ENCODE measurements around the gene RIN2.

DNA sequence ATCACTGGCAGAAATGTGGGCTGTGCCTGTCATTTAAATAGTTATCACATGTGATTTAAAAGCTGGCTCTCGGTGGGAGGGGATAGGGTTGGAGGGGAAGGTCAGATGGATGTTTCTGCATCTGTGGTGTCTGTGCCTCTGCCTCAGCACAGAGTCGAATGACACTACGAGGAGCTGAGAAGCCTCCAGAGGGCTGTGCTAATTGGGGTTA is 73.7 kb upstream of the SCP2D1 start:
- RRBS = no CpG with 5 or more reads among the region's 3 CpGs

DNA sequence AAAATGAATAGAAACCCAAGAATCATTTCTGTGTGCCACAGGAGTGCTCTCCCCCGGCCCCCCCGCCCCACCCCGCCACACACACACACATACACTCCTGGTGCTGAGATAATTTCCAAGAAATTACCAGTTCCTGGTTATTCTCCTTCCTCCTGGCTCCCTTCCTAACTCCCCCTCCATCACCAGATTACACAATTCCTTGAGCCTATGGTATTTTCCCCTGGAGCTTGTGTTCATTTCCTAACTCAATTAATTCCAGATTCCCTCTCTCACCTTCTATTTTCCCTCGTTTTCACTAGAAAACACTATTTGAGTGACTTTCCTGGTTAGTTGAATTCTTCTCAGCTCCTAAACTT is 2.0 kb upstream of the SLC24A3 start:
- RRBS = no CpG with 5 or more reads among the region's 4 CpGs

GRCh38 chr20:19213185-19213526 is 714 bp downstream of the SLC24A3 start:
- RRBS = no CpG with 5 or more reads among the region's 12 CpGs

GRCh38 chr20:19232644-19233385 is 20.4 kb downstream of the SLC24A3 start:
- RRBS = no CpG with 5 or more reads among the region's 16 CpGs

DNA sequence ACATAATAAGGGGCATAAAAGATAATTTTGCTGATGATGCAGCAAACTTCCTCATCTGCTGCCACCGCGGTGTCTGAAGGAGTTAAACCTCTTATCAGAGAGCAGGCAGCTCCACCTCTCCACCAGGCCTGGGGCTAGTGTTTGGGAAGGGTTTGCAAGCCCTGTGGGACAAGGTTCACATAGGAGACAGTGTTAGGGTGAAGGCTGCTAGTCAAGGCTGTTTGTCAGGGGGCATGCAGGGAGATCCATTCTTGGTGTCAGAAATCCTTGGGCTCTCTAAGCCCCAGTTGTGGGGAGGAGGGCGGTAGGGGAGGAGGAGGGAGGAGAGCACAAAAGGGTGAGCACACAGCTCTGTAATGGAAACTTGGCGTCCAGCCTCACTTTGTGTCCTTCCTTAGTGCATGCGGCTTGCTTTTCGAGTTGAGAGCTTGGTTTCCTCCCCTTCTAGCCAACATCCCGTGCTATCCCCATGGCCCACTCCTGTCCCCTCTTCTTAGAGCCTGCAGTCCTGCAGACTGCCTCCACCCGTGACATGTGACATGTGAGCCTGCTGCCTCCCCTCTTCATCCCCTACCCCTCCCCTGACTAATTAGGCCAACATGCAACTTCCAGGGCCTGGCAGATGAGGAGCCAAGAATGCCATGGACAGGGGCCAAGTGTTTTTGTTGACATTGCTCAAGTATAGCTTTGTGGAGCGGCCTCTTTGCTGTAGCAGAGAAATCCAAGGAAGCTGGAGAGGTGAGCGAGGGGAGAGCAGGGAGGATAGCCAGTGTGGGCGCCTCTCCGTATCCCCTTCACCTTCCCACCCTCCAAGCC is 63.1 kb downstream of the SLC24A3 start:
- RRBS = no CpG with 5 or more reads among the region's 12 CpGs

GRCh38 chr20:19757762-19758806 is at the start of gene RIN2:
TSS of gene RIN2 (plus strand) at chr20:19758258.
- RRBS = 2% methylated on average over 37 of the region's 71 CpGs

GRCh38 chr20:19775771-19776096 is 17.7 kb downstream of the RIN2 start:
- RRBS = no CpG with 5 or more reads among the region's 4 CpGs

DNA sequence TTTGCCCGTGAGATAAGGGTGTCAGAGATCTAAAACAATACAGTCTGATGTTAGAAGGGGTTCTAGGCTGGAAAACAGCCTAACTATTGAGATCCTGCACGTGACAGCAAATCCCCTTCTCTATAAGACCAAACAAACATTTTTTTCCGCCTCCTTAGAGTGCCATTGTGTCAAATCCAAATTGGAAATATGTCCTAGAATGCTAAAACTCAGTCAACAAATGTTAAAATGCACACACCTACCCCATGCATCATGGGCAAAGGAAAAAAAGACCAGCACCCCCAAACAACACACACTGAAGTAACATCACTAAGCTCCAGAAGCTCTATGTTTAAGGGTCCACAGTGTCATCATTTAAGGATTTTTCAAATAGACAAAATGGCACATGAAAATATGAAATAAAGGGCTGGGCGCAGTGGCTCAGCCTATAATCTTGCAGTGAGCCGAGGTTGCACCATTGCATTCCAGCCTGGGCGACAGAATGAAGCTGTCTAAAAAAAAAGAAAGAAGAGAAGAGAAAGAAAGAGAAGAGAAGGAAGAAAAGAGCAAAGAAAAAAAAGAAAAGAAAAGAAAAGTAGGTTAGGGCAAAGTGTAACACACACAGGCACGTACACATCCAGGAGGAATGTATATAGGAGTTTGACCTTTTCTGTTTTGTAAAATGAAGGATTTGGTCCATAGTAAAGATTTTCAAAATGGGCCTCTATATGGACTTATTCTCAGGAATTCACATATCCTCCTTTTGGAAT is 37.7 kb downstream of the RIN2 start:
- RRBS = no CpG with 5 or more reads among the region's 7 CpGs

DNA sequence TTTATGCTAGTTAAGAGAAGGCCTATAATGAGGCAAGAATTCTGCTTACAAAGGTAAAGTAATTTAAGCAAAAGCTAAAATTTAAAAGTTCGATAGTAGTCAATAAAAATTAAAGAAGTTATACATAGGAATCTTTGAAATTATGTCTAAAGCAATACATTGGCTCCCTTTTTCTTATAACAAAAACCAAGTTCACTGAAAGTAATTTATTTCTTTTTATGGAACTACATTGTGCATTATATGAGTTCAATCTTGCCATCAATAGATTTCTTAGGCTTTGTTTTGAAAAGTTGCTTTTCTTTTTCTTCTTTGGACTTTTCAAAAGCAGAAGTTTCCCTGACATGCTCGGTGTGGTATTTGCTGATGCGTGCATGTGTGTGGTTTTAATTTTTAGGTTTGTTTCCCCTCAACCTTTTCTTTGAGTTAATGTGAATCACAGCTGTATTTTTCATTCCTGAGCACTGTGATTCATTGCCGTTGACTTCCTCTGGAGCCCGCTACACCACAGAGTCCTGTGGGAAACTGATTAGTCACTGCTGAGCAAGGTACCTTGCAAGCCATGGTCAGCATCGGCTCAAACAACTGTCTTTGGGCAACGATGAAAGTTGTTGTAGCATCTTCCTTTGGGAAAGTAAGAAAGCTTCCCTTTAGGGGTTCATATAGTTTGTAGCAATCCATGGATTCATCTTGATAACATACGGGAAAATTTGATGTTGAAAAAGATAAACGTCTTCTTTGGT is 57.4 kb downstream of the RIN2 start:
- RRBS = no CpG with 5 or more reads among the region's 9 CpGs

- RRBS = no CpG with 5 or more reads among the region's 5 CpGs
Observed at GRCh38 chr20:19823260-19823749, 65.2 kb downstream of the RIN2 start.

DNA sequence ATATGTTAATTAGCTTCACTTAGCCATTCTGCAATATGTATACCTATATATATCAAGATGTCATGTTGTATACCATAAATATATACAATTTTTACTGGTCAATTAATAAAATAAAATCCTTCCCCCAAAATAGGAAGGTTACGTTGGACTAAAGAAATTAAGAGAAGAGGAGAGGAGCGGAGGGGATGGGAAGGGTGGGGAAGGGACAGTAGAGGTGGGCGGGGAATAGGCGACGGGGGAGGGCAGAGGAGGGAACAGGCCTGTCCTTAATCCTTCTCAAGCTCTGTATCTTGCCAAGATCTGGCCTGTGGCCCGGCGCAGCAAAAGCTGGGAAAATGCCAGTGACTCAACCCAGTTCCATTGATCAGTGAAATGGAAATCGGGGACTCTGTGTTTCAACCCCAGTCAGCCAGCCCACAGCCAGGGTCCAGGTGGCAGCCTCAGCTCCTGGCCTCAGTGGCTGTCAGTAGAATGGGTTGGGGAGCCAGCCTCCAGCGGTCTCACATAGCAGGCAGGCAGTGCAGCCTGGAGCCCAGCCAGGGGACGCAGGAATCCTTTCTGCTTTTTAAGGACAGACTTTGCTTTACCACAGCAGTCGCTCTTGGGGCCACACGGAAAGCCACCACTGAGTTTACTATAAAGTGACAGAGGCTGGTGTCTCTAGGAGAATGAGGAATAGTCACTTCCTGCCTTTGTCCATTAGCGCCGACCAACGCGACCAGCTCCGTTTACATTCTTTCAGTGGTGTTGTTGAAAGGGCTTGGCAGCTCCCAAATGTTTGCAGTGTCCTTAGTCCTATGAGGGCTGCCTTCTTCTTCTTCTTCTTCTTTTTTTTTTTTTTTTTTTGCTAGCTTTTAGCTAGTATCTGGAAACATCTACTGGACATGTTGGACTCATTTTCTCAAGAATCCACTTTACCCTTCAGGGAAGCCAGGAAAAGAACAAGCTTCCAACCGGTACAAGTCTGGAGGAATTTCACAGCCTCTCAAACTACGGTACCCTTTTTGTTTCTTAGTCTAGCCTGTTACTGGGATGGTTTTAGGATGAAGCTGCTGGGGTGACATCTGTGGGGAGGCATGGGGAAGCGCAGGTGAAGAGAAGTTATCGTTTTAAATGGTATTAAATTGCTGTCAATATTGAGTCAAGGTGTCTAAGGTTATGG is 128.1 kb downstream of the RIN2 start:
- RRBS = no CpG with 5 or more reads among the region's 21 CpGs

DNA sequence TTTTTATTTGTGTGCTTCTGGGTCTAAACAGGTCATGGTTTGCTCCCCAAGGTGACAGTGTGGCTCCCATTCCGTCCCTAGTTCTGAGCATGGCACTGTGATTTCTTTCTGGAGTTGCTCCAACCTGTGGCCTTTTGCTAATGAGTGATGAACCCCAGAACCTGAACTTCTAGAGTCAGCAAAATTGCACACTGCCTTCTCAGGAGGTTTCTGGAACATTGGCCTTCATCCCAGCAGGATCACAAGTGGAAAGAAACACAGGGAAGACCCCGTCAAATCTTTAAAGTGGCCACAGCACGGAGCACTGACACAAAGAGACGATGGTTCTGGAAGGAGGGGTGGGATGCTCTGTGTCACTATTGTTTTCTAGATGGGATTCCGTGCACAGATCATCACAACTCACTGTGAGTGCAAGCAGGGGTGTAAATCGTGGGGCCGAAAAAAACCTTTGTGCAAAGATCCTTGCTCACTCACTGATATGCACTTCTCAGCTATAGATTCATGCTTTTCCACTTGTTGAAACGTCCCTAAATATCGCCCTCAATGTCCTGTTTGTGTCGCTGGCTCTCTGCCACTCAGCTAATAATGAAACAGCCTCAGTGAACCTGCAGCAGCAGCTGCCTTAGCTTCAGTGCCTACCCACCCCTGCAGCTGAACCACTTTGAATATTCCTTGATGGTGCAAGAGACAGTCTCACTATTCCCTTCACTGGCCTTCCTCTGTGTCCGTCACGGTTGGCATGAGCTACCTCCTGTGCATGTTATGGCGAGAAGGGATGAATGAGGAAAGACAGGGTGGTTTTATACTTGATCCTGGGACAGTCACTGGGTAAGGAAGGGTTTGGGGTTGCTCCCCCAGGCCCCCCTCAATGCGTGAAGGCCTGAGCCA is 129.0 kb upstream of the NAA20 start:
- RRBS = no CpG with 5 or more reads among the region's 14 CpGs

DNA sequence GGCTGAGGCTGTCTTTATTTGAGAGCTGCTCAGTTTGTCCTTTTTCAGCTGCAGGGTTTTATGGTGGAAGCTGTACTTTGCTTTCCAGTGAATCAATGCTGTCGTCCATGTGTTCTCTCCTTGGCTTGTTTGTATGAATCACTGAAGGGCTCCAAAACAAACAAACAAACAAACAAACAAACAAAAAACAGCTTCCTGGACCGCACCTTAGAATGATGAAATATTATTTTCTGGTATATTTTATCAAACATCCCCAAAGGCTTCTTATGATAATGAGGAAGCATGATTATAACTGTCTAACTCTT is 127.3 kb upstream of the NAA20 start:
- RRBS = no CpG with 5 or more reads among the region's 2 CpGs

DNA sequence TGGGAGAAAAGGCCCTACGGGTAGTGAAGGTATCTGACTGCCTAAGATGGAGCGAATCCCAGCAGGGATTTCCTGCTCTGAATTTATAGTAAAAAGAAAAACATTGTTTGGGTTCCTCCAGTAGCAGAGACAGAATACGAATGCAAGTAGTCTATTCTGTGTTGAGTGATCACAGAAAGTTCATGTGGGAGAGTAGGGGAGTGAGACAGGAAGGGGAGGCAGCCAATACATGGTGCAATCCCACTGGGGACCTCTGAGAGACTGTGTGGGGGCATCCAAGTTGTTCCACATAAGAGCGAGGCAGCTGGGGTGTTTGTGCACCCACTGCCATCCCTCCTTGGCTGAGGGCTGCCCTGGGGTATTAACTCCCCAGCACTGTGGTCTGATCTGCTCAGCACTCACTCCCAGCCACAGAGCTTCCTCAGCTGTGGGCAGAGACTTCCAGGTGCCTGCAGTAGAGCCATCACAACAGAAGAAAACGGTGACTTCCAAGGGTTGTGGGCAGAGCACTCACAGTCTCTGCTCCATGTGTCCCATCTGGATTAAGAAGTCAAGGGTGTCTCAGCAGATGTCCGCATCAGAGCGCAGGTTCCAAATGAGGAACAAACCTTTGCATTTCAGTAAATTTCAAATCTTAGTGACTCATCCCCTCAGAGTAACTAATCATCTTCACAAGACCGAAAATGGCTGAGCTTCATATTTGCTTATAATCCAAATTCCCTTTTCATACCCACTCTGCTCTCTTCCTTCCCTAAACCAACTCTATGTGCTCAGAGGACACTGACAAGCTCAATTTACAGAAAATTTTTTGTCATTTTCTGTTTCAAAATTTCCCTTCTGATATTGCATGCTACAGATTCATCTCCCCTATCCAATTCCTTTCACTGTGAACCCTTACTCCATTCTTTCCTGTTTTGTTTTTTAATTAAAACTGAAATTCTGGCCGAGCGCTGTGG is 101.9 kb upstream of the NAA20 start:
- RRBS = no CpG with 5 or more reads among the region's 10 CpGs

DNA sequence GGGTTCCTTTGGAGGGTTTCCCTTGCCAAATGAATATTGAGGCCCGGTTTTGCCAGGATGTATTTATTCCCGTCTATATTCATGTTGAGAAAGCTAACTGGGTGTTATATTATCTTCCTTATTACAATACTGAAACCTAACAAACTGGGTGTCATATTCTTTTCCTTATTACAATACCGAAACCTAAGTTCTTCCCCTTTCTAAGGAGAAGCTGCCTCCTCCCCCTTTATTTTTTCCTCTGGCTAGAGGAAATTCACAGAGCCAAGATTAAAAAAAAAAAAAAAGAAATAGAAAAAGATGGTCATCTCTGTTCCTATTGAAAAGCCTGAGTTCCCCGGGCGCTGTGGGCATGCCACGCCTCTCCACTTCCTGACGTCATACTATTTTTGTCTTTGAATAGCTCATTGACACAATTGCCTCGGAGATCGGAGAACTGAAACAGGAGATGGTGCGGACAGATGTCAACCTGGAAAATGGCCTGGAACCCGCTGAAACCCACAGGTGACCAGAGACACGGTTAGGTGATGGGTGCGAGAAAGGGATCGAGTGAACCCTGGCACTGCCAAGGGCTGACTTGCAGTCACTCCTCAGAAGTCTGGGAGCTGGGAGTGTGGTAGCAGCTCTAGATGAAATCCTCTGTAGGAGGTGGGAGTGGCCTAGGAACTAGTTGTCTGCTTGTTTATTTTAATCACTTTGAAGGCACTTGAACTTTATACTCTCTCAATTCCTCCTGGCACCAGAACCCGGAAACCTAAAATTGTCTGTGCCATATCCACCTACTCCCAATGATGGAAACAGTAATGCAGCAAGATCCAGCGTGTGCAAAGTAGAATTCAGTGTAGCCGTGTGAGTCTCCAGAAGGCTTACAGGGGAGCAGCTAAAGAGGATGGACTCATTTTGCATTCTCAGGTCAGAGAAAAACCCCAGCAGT is 82.2 kb upstream of the NAA20 start:
- RRBS = no CpG with 5 or more reads among the region's 17 CpGs

- RRBS = no CpG with 5 or more reads among the region's 7 CpGs
Observed at GRCh38 chr20:19947492-19948082, 69.6 kb upstream of the NAA20 start.

GRCh38 chr20:19974614-19975425 is 42.3 kb upstream of the NAA20 start:
- RRBS = 95% methylated on average over 14 of the region's 45 CpGs

- RRBS = 80% methylated on average over 2 of the region's 29 CpGs
Observed at GRCh38 chr20:19975426-19976315, 41.5 kb upstream of the NAA20 start.

- RRBS = no CpG with 5 or more reads among the region's 2 CpGs
Observed at GRCh38 chr20:19976330-19976514, 40.9 kb upstream of the NAA20 start.

DNA sequence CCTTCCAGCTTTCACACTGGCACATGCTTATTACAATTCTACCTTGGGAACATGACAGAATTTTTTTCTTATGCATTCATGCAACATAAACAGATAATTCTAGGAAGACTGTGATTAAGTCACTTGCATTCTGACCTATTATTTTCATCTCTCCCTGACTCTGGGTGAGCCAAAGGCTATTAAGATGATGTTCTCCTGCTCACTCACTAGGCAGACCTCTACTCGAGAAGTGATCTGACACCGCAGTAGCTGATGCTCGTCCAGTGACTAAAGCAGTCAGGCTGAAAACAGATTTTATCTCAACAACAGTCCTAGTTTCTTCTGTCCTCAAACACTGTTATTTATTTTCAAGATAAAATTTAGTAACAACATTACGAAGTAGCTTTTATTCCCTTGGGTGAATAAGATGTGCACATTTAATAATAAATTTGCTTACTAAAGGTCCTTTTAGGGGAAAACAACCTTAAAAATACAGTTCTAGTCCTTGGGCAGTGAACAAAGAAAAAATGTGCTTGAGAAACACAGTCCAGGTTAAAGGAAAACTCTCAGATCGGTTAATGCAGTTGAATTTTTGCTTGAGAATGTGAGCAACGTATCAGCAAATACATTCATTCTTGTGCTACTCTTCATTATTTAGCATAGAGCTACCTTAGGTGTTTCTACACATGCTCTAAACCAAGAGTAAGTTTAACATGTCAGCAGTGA is 17.5 kb downstream of the NAA20 start:
- RRBS = no CpG with 5 or more reads among the region's 6 CpGs

Measured in GM12891 (cell line).